Bronchus fibroblast of lung (primary cell): Measurements from ENCODE around the genes MTRF1 and NAA16.

DNA sequence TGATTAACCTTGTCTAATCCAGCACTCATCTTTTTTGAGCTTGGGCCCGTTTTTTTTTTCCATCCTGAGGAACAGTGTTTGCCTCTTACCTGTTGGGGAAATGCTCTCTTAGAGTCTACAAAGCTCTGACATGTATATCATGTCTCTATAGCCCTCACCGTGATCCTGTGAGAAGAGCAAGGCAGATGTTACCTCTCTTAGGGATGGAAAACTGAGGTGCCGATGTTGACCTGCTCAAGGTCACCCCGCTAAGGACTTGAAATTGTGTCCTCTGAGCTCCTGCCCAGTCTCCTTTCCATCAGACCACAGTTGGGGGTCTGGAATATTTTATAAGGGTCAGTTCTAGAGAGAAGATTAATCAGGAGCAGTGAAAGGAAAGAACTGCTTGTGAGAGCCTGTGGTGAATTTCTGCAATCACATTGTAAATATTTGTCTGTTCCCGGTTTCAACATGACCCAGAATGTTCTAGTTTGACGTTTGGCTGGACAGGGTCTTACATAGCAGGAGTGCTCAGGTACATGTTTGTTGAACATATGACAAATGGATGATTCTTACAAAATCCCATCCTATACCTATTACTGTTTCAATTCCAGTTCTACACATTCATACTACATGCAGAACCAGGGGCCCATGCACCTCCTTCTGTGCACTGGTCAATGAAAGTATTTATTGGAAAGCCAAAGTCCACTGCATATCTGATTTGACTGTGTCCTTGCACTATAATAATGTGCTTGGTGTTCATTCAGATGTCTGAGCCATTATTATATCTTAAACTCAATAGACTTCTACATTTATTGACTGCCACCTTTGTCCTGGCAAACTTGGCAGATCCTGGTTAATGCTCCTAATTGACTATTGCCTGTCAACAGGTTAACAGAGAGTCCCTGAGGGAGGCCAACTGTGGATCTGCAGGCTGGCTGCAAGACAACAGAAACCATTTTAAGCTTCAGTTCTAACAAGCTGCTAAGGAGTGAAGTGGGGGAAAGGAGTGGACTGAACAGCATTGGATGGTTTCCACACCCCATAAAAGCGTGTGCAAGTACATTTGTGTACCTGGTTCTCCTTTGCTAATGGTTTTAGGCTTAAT, 12.2 kb downstream of the SLC25A15 start:
- RAMPAGE, long total RNA, result no peak

DNA sequence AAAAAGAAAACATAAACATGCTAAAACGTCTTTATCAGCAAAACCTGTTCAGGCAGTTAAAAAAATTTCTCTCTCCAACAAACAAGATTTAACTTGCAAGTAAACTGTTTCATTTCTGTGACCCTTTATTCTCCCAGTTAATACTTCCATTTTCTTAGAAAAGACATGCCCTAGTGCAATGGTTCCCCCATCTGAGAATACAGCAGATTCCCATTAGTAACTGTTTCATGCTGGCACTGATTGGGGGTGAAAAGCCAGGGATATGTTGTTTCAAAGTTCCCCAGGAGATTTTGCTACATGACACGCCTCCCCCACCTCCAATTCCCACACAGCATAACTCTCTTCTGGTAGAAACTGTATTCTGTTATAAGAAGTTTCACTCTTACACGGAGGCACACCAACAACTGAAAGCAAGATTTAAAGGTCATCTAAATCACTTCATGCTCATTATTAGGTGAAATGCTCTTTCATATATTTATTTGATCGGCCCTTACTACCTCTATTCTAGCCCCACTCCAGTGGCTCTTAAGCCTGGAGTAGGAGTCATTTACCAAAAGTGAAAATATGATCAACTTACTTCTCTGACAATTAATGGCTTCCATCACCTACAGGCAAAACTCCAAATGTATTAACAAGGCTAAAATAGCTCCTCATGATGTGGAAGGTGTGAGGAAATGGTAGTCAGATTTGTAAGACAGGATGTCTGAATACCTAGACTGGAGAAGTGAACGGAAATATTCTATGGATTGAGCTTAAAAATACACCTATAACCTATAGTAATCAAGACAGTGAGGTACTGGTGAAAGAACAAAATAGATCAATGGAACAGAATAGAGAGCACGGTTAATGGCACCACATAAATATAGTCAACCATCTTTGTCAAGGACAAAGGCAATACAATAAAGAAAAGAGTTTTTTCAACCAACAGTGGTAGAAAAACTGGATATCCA, 24.1 kb downstream of the ELF1 start:
- RAMPAGE, long total RNA, result no peak

GRCh38 chr13:41017092-41018195, 1.7 kb downstream of the ELF1 start:
- RAMPAGE, long total RNA, result no peak

GRCh38 chr13:41025251-41025733, 6.2 kb upstream of the ELF1 start:
- RAMPAGE, long total RNA, result no peak

GRCh38 chr13:41041462-41041795, 19.9 kb upstream of the WBP4 start:
- RAMPAGE, long total RNA, result no peak

DNA sequence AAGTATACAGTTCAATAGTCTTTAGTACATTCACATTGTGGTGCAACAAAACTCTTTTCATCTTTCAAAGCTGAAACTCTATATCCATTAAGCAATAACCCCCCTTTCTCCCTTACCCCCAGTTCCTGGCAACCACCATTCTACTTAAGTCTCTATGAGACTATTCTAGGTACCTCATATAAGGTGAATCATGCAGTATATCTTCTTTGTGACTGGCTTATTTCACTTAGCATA, 11.3 kb upstream of the WBP4 start:
- RAMPAGE, long total RNA, result no peak

GRCh38 chr13:41263173-41264070, at the start of gene MTRF1:
Gene MTRF1 (minus strand): TSS chr13:41263576.
- RAMPAGE, long total RNA, result no peak

DNA sequence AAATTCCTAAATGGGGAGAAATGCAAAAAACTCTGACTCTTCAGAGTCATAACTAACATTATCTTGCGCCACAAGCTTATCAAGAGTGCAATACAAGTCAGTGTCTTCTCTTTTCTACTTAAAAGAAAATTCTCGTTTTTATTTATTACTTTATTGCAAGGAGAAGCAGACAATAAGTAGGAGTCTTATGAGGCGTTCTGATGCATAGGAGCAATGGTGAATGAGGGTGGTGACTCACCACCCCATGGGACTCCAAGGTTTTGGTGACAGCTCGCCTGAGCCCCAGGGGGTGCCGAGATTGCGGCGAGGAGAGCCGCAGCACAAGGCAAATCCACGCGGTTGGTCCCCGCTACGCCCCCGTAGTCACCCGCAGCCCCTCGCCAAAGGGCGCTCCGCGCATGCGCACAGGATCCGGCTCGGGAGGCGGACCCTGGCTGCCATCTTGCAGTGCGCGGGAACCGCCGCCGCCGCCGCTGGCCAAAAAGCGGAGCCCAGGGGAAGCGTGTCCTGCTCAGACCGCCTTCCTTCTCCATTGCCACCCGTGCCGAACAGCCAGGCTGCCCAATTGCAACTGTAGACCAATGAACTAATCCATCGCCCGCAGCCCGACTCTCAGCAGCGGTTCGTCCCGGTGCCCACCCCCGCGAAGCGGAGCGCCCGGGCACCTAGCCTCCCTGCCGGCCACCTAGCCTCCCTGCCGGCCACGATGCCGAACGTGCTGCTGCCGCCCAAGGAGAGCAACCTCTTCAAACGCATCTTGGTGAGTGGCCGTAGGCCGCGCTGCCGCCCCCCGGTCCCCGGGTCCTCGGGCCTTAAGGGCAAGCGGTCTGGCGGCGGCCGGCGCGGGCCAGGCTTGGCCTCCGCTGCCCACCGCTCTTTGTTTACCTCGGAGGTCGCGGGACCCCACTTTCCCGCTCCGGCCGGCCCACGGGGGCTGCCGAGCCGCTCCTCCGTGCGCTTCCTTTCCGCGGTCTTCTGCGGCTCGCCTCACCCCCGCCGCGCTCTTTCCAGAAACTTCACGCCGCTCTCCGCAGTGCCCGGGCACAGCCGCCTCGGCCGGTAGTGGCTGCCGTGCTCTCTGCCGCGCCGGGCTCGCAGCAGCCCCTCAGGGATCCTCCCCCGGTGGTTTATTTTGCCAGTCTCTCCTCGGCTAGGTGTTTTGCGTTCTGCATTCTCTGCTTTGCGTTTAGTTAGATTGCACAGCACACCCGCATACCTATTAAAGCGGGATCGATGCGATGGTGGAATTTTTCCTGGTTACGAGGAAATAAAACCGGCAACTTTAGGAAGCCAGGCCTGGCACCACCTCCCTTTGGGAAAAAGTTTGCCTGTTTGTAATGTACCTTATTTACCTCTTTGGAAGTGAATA, at the start of gene NAA16:
Gene NAA16, plus strand, starts transcription at position 445 of the 1,369 bp plus-strand sequence.
- RAMPAGE, long total RNA, result no peak

DNA sequence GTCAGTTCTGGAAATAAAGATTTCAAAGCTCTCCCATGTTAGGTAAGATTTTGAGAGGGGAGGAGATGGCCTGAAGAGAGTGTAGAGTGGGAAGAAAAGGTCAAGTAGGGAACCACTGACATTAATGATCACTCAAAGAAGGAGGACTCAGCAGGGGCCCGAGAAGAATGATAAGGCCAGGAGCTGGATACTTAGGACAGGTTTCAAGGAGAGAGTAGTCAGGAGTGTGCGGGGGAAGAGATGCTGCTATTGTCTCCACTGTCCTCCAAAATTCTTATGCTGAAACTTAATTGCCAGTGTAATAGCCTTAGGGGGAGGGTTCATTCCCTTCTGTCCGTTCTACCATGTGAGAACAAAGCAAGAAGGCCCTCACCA, 40.0 kb upstream of the RGCC start:
- RAMPAGE, long total RNA, result no peak

GRCh38 chr13:41459304-41459701, 2.0 kb downstream of the RGCC start:
- RAMPAGE, long total RNA, result no peak

GRCh38 chr13:41464187-41464989, 7.0 kb downstream of the RGCC start:
- RAMPAGE, long total RNA, result no peak

GRCh38 chr13:41567649-41568594, 110.6 kb downstream of the RGCC start:
- RAMPAGE, long total RNA, result no peak

- RAMPAGE, long total RNA, result no peak
Measured at GRCh38 chr13:41694752-41695380, 237.5 kb downstream of the RGCC start.

DNA sequence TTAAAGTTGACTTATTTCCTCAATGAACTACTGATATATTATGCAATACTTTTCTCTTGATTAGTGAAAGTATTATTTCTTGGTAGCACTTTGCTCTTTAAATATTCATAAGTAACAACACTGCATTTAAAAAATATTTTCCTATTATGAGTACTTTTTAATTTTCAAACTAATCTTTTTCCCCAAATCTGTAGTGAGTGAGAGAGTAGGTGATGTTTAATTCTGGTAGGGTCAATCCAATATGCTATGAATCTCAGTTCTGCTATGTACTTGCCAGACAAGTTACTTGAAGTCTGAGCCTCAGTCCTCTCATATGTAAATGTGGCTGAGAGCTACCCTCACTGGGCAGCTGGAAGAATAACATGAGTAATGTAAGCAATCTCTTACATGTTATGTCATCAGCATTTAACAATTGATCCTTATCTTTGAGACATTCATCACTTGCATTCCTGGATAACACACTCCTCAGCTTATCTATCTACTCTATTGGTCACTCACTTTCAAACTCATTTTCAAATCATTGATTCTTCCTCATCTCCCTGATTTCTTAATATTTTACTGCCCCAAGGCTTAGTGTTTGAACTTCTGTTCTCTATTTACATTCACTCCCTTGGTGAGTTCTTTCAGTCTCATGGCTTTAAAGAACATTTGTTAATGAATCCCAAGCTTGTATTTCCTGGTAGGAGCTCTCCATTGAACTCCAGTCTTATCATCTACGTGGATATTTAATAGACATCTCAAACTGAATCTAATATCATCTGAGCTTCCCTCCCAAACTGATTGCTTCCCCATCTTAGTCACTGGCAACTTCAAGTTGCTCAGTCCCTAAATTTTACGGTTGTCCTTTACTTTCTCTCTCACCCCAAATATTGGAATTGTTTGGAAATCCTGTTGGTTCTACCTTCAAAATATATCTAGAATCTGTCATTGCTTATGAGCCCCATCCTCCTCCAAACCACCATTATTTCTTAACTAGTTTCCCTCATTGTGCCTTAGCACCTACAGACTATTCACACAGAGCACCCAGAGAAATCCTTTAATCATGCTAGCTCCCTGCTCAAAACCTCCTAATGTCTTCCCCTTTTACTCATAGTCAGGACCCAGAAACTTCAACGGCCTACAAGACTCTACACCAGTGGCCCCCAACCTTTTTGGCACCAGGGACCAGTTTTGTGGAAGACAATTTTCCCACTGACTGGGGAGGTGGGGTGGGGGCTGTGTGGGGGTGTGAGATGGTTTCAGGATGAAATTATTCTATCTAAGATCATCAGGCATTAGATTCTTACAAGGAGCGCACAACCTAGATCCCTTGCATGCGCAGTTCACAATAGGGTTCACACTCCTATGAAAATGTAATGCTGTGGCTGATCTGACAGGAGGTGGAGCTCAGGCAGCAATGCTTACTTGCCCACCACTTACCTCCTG, 239.5 kb downstream of the RGCC start:
- RAMPAGE, long total RNA, result no peak

DNA sequence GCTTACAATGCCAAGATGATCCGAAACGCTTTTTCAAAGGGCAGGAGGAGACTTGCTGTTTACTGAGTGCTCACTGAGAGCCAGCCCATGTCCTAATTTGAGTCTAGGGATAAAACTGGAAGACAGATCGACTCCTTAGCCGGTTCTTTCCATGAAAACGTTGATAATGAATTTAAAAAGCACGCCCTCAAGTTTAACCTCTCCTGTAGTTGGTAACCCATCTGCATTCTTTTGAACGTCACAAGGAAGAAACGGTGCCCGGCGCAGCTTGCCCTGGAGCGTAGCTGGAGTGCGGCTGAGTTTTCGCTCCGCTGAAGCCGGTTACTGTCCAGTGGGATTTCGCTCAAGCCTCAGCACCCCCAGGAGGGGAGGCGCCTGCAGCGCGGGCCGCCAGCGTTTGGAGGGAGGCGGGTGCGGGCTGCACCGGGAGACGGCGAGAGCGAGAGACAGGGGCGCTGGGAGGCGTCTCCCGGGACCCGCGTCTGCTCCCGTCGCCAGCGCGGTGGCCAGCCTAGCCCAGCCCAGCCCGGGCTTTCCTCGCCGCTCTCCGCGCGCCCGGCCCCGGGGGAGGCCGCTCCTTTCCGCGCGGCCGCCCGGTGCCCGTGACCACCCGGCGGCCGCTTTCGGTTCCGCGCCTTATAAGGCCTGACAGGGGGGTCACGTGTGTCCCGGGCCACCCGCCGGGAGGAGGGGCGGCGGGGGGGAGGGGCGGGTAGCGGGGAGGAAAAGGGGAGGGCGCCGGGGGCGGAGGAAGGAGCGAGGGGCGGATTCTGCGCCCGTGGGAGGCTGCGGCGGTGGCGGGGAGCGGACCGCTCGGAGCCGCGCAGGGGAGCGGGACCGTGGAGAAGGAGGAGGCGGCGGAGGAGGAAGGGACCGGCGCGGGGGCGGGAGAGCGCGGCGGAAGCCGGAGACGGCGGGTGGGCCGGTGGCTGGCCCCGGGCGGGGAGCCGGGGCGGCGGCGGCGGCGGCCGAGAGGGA, 8.4 kb upstream of the DGKH start:
- RAMPAGE, long total RNA, result no peak

DNA sequence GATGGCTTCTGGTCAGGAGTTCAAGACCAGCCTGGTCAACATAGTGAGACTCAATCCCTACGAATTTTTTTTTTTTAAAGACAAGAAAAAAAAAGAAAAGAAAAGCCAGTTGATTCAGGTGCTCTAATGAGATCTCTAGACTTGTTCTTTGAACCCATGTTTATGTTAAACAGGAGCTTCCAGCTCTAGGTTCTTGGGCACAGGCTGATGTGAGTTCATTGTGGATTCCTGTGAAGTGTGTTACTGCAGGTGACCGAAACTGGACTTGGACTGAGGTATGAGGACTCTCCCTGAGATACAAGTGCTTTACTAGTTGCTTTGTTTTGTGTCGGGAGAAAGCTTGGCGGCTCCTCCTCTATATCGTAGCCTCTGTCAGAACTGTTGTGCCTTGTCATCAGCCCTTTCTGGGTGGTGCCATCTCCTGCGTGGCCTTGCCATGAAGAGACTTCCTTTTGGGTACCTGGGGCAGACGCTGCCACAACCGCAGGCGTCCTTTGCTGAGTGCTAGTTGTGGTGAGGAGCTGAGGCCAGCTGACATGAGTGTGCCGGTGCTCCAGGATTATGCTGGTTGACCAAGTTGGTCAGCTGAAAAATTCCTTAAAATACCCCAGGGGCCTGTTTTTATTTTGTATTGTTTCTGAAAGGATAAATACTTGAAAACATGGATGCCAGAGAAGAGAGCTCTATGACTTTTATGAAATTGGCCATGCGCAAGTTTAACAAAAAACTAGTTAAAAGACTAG, 124.5 kb downstream of the AKAP11 start:
- RAMPAGE, long total RNA, result no peak

DNA sequence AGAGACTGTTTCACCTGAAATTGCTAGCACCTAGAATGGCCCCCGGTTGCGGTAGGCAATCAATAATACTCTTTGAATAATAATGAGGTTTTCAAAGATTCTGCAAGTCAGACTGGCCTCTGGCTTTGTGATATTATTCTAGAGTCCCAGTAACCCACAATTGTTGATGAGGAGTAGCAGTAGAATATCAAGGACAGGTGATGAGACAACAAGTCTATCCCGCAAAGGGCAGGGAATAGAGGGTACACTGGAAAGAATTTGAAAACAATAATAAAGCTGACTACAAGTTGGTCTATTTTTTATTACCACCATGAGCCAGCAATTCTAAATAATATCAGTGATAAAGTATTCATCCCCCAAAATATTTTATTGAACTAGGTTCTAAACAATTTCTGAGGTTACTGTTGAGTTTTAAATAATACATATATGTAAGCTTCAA, 9.4 kb downstream of the FAM216B start:
- RAMPAGE, long total RNA, result no peak

DNA sequence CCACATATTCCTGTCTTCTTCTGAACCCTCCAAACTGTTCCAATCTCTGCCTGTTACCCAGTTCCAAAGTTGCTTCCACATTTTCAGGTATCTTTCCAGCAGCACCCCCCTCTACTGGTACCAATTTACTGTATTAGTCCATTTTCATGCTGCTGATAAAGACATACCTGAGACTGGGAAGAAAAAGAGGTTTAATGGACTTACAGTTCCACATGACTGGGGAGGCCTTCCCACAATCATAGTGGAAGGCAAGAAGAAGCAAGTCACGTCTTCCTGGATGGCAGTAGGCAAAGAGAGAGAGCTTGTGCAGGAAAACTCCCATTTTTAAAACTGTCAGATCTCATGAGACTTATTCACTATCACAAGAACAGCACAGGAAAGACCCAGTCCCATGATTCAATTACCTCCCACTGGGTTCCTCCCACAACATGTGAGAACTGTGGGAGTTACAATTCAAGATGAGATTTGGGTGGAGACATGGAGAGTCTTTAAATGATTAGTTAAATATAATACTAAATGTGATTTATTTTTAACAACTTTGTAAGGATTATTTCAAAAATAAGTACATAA, 38.2 kb downstream of the FAM216B start:
- RAMPAGE, long total RNA, result no peak

DNA sequence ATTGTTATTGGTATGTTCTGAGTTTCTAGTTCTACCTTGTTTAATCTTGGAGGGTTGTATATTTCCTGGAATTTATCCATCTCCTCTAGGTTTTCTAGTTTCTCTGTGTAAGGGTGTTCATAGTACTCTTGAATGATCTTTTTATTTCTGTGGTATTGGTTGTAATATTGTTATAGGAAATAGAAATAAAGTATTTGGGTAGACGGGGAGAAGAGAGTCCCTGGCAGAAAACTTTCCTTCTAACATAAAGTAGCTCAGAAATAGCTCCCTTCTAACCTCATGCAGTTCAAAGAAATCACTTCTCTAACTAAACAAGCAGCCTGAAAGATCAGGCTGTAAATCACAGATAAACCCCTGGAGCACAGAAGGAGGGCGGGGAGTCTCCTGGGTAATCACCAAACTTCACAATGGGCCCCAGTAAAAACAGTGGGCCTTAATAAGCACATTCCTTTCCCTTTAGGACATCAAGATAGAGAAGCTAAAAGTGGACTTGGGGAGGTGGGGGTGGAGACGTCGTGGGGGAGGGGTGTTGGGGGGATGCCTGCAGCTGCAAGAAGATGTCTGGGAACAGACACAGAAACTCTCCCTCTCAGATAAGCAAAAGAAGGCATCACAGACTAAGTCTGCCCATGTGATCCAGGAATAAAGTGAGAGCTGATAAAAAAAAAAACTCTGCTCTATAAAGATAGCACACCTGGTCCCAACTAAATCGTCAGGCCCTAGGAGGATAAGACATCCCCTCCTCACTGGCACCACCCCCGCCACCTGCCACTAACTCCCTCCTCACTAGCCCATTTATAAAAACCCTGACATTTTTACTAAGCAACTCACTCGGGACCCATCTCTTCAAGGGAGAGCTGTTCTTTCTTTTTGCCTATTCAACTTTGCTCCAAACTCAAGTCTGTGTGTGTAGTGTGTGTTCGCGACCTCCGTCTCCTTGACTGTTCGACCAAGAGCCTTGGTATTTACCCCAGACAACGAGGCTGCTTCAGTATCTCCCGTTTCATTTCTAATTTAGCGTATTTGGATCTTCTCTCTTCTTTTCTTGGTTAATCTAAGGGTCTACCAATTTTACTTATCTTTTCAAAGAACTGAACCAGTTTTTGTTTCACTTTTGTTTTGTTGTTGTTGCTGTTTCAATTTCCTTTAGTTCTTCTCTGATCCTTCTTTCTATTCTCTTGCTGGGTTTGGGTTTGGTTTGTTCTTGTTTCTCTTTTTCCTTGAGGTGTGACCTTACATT, 31.6 kb downstream of the DNAJC15 start:
- RAMPAGE, long total RNA, result start-site peak on the plus strand centred at position 851 of the sequence, 53 bp wide, 12 and 5 reads in 2 replicates

DNA sequence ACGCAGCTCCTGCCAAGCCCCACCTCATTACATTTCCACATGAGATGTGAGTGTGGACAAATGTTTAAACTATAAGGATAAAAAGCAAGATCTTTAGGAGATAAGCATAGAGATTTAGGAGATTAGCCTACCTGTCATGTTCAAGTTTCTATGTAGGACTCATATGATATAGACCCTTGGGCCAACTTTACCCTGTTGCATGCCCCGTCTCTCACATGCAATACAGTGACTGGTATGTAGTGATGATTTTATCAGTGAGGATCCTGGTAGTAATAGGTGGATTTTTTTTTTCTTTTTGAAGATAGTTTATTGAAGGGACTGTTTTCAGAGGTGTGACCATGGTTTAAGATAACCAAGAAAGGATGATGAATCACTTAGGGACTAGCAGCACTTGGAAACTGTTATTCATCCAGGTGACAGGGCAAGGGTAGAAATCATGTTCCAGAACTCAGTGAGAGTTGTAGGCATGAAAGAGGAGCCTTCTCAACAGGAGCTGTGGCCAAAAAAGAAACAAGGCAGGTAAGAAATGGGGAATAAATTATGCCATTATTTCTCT, 38.5 kb downstream of the DNAJC15 start:
- RAMPAGE, long total RNA, result no peak